Endothelial cell (in vitro differentiated cells): ENCODE data around the genes C16orf92, YPEL3 and PHKG2.

- PRO-cap: no peak
Observed at GRCh38 chr16:30023023-30023677, at the start of gene C16orf92. C16orf92 (plus strand) TSS chr16:30023198.

DNA sequence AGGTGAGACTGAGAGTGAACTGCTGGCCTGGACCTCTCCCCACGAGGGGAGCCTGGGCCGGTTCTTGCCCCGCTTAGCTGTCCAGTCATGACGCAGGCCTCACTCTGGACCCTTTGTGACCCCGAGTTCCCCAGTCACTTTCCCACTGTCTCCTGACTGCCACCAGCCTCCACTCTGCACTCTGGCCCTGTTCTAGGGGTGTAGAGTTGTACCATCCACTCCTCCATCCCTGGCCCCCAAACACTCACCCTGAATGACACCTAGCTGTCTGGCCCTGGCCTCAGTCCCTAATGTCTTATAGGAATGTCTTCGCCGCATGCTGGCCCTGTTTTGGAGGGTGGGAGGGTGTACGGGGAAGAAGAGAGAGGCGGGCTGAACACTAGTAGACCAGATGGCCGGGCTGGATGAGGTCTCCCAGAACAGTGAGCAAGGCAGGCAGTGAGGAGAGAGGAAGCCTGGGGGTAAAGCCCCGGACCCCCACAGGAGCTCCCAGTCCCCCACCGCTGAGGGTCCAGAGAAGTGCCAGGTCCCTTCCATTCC, 1.2 kb downstream of the TLCD3B start:
- PRO-cap: no peak

DNA sequence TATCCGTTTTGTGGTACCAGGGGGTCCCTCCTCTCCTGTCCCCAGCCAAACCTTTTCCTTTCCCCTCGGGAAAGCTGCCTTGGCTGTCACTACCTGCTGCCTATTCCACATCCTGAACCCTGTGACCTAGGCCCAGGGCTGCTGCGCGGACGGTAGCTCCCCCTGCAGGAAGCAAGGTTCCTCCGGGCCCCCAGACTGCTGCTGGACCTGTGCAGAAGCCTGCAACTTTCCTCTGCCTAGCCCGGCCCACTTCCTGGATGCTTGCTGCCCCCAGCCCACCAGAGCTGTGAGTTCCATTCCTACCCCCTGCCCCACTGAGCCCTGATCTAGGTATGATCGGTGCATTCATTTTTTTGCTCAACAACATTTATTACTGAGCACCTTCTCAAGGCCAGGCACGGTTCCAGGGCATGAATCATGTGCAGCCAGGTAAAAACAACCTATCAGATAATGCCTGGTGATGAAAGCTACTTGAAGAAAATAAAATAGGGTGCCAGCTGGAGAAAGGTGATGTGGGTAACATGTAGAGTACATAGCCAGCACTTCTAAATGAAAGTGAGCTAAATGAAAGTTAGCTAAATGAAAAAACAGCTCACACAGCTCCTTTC, 2.2 kb downstream of the ENSG00000285043 start:
- PRO-cap: no peak

GRCh38 chr16:30095817-30096781, at the start of gene YPEL3:
YPEL3 (minus strand) TSS chr16:30096213.
- PRO-cap: bidirectional peak, plus-strand start at chr16:30096461, minus-strand start at chr16:30096213

DNA sequence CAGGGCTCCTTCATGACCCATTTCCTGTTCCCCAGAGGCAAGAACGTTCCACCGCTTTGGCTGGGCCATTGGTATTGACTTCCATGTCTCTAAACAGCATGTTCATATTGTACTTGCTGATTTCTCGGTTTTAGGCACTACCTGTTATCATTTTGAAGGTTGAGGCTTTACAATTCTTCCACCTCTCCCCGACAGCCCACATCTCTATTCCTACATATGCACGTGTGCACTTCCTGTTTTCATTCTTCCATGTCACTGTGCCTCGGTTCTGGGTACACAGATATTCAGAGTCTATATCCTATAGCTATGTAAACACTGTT, 16.7 kb upstream of the MAPK3 start:
- PRO-cap: no peak

GRCh38 chr16:30183951-30184379, 563 bp downstream of the CORO1A start:
- PRO-cap: no peak

DNA sequence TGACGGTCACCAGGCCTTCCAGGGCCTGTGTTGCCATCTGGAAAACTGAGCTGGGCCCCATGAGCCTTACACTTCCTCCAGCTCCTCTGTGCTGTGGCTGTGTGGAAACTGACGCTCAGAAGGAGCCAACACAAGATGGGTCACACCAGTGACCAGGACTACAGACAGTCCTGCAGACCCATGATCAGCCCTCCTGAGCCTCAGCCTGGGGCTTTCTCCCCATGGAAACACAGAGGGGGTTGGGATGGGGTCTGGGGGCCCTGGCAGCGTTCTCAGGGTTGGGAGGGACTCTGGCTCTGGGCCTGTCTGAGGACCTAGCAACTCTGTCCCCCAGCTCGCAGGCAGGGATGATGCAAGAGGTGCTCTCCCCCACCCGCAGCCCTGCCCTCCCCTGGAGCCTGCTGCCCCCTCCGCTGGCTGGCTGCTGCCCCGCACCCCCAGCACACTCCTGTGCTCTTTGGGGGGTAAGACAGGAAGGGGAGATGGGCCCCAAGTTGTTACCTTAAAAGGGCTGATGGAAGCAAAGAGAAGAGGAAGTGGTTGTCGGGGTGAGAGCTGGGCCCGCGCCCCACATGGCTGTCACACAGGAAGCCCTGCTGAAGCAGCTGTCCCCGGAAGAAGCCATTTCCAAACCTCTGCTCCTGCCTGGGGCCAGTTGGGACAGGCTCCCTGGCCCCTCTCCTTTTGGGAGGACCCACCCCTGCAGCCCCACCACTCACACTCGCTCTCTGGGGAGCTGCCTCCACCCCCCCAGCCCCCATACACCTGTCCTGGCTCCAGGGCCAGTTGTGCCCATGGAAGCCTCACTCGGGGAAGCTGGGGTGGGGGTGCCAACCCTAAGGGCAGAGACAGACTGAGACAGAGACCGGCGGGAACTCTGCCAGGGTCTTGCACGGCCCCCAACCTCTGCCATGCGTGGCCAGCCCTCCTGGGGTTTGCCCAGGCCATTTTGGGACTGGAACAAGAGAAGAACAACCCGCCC, 2.4 kb downstream of the CORO1A start:
- PRO-cap: no peak

GRCh38 chr16:30352931-30353636, 2.0 kb downstream of the CD2BP2 start:
- PRO-cap: no peak

DNA sequence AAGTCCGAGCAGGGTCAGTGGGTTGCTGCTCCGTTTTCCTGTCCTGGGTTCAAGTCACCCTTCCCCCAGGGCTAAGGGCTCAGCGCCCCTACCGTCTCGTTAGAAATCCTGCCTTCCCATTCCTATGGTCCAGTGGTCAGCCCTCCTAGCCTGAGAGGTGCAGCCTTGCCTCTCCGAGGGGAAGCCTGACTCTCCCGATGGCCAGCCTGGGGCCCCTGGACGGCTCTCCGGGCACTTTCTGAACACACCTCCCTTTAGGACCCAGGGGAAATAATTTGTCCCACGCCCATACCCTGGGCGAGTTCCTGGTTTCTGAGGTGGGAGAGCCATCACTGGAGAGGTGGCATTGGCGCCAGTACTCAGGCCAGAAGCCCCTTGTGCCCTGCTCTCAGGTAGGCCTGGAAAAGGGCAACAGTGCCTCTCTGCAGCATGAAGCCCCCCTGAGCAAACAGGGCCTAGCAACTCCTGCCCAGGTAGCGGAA, 541 bp upstream of the CD2BP2 start:
- PRO-cap: bidirectional peak, plus-strand start at position 125 of the sequence, minus-strand start at position 56 of the sequence; bidirectional peak, plus-strand start at position 346 of the sequence, minus-strand start at position 244 of the sequence

DNA sequence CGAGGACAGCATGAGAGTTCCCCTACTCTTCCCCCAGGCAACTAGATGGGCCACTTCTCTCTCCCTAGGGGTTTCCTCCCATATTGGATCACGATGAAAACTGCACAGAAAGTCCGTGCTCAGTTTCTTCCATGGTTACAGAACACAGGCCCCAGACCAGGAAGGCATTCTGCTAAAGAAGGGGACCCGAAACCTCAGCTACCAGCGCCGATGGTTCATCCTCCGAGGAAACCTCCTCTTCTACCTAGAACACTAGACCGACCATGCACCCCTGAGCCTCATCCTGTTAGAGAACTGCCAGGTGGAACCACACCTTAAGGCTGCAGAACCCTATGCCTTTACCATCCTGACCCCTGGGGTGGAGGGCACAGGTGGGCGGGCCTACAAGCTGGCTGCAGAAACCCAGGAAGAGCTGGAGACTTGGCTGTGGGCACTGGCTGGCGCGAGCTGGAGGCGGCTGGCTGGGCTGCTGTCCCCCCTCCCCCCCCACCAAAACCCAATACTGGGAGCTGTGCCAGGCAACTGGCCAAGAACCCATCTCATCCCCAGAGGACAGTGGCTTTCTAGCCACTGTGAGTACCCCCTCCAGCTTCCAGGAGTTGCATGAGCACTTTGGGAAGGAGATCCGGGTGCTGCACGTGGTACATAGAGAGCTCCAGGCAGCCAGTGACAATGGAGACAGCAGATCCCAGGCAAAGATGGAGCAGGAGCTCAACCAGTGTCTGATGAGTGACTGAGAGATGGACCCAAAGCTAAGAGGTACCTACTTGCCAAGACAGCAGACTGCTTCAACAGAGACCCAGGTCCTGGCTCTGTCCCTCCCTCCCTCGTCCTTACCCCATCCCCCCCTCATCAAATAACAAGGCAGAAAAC, 1.4 kb upstream of the CD2BP2 start:
- PRO-cap: no peak

GRCh38 chr16:30357098-30357981, 2.2 kb upstream of the CD2BP2 start:
- PRO-cap: unidirectional peak, minus-strand start at chr16:30357483

DNA sequence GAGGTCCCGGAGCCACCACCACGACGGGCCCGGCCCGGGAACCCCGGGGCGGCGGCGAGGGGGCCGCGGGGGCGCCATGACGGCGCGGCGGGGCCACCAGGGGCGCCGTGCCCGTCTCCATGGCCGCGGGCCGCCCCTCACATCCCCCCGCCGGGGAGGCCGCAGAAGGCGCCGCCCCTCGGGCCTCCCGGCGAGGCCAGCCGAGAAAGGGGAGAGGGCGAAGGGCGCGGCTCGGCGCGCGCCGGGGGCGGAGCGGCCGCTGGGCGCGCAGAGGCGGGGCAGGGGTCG, 287 bp downstream of the TBC1D10B start:
- PRO-cap: bidirectional peak, plus-strand start at position 193 of the sequence, minus-strand start at position 199 of the sequence

DNA sequence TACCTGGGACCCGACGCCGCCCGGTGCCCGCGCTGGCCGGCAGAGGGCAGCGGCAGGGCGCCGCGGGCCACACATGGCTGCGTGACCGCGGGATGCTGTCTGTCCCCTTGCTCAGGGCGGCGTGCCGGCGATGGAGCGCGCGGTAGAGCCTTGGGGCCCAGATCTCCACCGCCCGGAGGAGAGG, 337 bp downstream of the ZNF48 start:
- PRO-cap: unidirectional peak, minus-strand start at position 45 of the sequence

DNA sequence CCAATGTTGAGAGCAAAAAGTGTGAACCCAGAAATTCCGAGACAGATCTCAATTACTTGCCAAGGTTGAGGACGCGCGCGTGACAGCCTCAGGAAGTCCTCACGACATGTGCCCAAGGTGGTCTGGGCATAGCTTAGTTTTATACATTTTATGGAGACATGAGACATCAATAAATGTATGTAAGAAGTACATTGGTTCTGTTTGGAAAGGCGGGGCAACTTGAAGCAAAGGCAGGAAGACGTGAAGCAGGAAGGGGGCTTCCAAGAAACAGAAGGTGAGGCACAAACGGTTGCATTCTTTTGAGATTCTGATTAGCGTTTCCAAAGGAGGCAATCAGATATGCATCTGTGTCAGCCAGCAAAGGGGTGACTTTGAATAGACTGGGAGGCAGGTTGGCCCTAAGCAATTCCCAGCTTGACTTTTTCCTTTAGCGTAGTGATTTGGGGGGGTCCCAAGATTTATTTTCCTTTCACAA, 586 bp upstream of the ZNF747 start:
- PRO-cap: bidirectional peak, plus-strand start at position 55 of the sequence, minus-strand start outside the sequence; bidirectional peak, plus-strand start at position 227 of the sequence, minus-strand start at position 226 of the sequence

DNA sequence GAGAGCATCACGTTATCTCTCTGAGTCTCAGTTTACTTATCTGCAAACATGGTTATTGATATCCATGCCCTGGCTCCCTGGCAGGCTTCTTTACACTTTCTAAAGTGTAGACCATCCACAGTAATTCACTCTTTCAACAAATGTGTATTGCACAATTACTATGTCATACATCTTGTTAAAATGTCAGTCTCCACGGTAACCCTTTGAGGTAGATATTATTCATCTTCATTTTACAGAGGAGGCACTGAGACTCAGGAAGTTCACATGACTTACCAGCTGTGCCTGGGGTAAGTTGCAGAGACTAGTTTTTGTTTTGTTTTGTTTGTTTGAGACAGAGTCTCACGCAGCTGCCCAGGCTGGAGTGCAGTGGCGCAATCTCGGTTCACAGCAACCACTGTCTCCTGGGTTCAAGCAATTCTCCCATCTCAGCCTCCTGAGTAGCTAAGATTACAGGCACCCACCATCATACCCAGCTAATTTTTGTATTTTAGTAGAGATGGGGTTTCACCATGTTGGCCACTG, 3.3 kb downstream of the ZNF688 start:
- PRO-cap: no peak

GRCh38 chr16:30573339-30574277, 2.1 kb upstream of the ZNF688 start:
- PRO-cap: no peak

GRCh38 chr16:30628628-30629178, 18.5 kb upstream of the ZNF689 start:
- PRO-cap: no peak

- PRO-cap: no peak
Observed at GRCh38 chr16:30743757-30744015, 3.2 kb downstream of the TMEM265 start.

DNA sequence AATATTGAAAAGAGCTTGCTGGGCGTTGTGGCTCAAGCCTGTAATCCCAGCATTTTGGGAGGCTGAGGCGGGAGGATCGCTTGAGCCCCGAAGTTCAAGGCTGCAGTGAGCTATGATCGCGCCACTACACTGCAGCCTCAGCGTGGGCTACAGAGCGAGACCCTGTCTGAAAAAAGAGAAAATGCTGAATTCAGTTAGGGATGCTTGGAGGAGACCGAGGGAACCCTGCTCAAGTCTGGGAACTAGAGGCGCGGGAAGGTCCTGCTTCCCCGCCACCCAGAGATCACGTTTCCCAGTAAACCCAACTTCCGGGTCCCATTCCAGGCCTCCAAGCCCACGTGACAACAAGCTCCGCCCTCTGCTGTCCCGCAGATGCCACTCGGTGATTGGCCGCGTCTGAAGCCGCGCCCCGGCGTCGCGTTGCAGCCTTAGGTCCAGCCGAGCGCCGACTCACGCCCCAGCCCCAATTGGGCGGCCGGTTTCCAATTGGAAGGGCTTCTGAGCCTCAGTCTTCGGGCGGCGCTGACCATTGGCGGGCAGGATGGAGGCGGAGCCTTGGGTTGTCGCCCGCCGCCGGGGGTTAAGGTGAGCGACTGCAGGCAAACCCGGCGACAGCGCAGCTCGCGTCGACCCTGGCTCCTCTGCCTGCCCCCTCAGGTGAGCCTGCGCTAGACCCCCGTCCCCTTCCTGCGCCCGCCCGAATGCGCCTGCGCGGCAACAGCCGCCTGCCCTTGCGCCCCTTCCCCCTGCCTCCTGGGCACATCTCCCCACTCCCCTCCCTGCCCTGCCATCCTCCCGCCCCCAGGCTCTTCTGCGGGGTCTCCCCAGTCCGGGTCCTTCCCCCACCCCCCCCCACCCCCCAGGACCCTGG, at the start of gene PHKG2:
TSS of gene PHKG2 (plus strand) at position 592 of the 871 bp plus-strand sequence.
- PRO-cap: bidirectional peak, plus-strand start at position 592 of the sequence, minus-strand start at position 297 of the sequence

DNA sequence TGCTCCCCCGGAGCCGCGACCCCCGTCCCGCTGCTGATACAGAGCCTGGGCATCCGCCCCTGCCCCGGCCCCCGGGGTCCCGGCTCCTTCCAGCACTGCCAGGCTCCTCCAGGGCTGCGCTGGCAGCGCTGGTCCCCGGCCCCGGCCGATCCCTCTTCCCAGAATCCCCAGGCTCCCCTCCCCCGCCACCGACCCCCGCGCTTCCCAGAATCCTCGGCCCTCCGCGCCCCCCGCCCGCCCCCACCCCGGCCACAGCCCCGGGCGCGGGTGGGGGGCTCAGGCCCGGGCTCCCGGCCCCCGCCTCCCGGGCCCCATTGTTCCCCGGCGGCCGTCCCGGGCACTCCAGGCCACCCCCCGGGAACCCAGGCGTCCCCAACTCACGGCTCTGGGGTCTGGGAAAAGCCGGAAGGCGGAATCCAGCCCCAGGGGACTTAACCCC, 339 bp downstream of the ZNF629 start:
- PRO-cap: bidirectional peak, plus-strand start at position 314 of the sequence, minus-strand start at position 158 of the sequence